Lower leg skin (tissue), 2 donors: ENCODE data around the genes MPP2 and ASB16.

DNA sequence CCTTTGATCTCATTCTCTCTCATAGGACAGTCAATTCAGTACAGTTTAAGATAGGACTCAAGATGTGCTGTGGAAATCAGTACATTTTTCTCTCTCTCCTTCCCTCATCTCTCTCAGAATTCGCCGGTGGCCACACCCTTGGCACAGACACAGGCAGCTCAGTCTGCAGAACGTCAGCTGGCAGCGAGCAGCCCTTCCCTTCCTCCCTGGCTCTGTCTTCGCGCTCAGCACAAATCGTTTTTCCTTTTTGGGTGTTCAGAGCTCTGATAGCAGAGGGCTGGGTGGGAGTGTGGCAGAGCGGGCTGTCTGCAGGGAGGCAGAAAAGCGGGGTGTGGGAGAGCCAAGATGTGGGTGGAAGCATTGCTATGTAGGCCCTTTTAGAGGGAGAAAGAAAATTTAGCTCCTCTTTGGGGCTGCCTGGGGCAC, 18.7 kb downstream of the ARL4D start:
- PRO-cap = bidirectional peak, plus-strand start at position 168 of the sequence, minus-strand start outside the sequence
- RAMPAGE, long total RNA, 2 experiments = no peak in any of the 2 experiments

DNA sequence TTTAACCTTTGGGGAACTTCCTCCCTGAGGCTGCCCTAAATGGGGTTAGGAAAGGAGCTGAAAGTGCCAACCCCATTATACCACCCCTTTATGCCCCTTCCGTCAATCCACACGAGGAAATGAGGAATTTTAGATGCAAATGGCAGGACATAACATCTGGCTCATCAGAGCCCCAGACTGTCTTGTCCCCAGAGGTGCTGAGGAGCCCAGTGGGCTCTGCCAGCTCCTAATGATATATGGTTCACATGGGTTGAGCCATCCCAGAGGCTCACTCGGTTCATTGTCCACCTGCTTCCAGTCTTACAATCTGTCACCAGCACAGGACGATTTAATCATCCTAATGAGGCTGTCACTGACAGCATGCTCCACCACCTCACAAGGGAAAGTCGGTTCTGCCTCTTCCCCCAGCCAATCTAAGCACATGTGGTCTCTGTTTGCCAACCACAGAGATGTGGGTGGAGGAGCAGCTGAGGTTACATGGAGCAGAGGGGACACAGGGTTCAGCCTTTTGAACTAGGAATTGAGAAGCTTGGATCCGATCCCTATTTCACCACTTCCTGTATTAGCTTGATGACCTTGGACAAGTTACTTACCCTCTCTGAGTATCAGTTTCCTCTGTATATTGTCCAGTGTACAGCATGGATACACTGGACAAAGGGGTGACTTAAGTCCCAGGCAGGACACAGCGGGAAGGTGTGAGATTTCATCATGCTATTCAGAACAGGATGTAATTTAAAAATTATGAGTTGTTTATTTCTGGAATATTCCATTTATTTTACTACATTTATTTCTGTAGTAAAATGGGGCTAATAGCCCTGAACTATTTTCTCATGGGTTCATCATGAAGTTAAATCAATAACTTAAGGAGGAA, 27.0 kb upstream of the DHX8 start:
- PRO-cap = no peak
- RAMPAGE, long total RNA, 2 experiments = no peak in any of the 2 experiments

DNA sequence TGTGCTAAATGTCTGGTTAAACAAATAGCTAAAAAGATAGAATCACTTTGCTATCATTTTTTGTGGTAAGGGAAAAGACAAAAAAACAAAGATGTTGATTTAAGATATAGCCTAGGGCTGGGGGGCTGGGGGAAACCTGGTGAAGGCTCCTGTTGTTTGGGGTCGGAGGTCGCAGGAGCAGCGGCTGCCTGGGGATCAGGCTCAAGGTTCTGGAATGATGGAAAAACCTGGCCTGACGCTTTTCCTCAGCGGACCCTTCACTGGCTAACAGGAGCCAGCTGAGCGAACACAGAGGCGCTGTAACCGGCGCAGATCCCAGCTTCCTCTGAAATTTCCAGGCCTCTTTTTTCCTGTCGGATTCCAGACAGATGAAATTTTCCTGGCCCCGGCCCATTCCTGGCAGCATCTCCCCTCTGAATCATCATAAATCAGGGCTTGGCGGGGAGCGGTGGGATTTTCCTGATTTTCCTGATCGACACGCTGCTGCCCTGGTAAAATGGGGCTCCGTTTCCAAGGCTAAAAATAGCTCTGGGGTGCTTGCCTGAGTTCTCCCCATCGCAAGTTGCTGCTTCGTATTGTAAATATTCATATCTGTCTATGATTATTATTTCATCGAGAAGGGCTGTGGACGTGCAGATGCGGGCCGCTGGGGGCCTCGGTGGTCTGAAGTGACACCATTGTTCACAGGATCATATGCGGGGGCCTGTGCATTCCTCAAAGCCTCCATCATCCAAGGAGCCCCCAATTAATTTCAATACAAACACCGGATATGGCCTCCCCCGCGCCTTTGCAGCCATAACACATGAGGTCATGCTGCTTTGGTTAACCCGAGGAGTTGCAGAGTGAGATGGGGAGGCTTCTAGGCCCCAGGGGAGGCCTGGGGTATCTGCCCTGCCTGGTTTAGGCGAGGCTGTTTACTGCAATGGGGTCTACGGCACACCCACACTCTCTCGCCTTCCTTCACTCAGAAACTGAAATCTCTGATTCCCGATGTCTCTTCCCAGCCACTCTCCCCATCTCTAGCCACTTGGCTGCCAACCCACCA, 45.8 kb upstream of the ETV4 start:
- PRO-cap = bidirectional peak, plus-strand start at position 453 of the sequence, minus-strand start at position 327 of the sequence
- RAMPAGE, long total RNA, 2 experiments = no peak in any of the 2 experiments

GRCh38 chr17:43645533-43646718, 15.8 kb downstream of the MEOX1 start:
- PRO-cap = unidirectional peak, plus-strand start at chr17:43645844; bidirectional peak, plus-strand start at chr17:43646202, minus-strand start at chr17:43646157; bidirectional peak, plus-strand start at chr17:43646414, minus-strand start at chr17:43646438
- RAMPAGE, long total RNA, 2 experiments = no peak in any of the 2 experiments

- PRO-cap = no peak
- RAMPAGE, long total RNA, 2 experiments = no peak in any of the 2 experiments
These were observed 2.0 kb downstream of the MEOX1 start for GRCh38 chr17:43659599-43660163.

DNA sequence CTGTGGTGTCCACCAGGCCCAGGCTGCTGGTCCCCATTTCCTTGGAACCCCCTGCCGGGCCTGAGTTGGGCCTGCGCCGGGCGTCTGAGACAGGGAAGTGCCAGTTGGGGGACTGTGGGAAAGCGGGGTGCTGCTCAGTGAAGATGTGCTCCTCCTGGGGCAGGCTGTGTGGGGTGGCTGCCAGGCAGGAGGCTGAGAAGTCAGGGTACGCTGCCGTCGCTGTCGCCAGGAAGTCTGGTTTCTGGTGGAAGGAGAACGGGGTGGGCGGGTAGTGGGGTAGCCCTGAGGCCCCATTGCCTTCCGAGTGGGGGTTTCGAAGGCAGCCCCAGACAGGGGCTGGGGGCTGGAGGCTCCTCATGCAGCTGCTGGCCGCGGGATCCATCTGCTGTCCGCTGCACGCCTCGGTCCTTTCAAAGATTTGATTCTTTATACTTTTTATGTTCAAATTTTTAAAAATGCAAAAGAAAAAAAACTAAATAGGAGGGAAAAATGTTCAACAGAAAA, 517 bp downstream of the MEOX1 start:
- PRO-cap = no peak
- RAMPAGE, long total RNA, 2 experiments = start-site peak on the minus strand in 1 of 2 experiments, centred at position 175 of the sequence, 10 reads per replicate

DNA sequence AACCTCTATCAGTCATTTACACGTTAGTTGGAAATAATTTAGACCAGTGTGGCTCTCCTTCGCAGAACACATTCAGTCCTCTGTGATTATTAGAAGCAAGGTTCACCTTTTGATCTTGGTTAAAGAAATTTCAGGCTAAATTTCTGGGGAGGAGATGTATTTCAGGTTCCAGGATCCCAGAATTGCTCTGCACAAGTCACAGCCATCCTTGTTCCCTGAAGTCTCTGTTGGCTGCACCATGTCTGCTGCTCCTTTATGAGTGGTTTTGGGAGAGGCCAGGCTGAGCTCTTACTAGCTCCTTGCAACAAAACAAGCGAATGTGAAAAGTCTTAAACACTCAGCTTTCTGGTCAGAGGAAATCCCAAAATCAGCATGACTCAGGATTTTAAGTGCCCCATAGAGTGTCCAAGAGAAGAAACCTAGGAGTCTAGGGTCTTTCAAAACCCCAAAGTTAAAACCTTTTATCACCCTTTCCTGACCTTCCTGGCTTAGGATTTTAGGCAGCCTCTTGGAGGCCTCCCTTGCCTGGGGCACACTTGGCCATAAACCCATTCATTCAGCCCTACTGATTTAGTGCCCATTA, 37.1 kb downstream of the SOST start:
- PRO-cap = no peak
- RAMPAGE, long total RNA, 2 experiments = no peak in any of the 2 experiments

- PRO-cap = unidirectional peak, plus-strand start at chr17:43842882
- RAMPAGE, long total RNA, 2 experiments = no peak in any of the 2 experiments
These were observed 4.3 kb upstream of the CD300LG start for GRCh38 chr17:43842583-43843250.

DNA sequence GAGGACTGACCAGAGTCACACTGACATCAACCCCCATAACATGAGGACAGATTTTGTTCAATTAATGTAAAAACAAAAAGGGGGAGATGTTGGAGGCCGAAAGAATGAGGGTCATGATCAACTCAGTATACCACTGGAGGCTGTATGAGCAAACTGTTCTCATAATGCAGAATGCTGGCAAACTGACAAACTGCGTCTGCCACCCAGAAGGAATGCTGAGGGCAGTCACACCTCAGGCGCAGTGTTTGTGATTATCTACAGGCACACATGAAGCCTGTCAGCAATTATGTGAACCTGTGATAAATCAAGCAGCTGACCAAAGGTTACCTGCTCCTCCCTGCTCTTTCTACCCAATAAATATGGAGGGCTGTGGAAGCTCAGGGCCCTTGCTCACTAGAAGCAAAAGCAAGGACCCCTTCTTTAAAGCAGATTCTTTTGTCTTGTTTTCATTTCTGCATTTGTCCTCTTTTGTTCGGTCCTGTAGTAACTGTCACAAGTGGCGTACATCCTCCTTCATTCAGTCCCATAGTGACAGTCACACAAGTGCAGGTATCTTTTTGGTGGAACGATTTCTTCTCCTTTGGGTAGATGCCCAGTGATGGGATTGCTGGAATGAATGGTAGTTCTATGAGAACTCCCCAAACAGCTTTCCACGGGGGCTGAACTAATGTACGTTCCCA, 27.4 kb downstream of the CD300LG start:
- PRO-cap = no peak
- RAMPAGE, long total RNA, 2 experiments = no peak in any of the 2 experiments

- PRO-cap = unidirectional peak, plus-strand start at chr17:43906780
- RAMPAGE, long total RNA, 2 experiments = no peak in any of the 2 experiments
These were observed 850 bp downstream of the MPP2 start for GRCh38 chr17:43906065-43907307.

DNA sequence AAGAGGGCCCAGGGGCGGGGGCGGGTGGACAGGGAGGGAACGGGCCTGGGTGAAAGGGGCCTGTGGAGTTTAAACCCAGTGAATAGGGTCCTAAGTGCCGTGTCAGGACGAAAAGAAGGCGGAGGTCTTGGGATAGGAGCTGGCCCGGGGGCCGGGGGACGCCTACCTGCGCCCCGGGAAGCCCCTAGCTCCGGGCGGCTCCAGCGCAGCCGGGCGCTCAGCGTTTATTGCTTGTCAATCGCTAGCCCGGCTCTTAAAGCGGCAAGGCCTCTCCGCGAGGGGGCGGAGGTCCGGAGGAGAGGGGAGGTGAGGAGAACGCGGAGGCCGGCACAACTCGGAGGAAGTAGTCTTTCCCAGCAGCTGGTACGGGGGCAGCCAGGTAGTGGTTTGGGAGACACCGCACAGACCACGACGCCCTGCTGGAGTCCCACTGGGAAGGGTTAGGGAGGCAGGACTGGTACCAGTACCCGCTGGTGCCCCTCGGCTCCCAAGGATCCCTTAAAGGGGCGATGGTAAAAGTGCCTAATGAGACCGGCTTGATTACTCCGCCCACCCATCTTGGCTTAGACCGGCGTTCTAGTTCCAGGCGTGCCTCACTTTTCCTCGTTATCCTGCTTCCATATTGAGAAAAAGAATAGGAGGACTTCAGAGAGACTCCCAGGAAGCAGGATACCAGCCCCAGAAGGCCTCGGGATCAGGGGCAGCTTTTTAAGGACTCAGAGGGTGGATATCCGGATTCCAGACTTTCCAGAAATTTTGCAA, at the start of gene MPP2:
Gene MPP2, minus strand, starts transcription at position 229 of the 762 bp plus-strand sequence.
- PRO-cap = unidirectional peak, minus-strand start at position 229 of the sequence; unidirectional peak, minus-strand start at position 255 of the sequence; unidirectional peak, minus-strand start at position 432 of the sequence
- RAMPAGE, long total RNA, 2 experiments = no peak in any of the 2 experiments

GRCh38 chr17:43937524-43937849, 4.8 kb downstream of the PPY start:
- PRO-cap = no peak
- RAMPAGE, long total RNA, 2 experiments = no peak in any of the 2 experiments

- PRO-cap = bidirectional peak, plus-strand start at chr17:44006754, minus-strand start at chr17:44006690; bidirectional peak, plus-strand start at chr17:44007085, minus-strand start at chr17:44006922
- RAMPAGE, long total RNA, 2 experiments = no peak in any of the 2 experiments
These were observed 2.0 kb downstream of the NAGS start for GRCh38 chr17:44006263-44006948.

GRCh38 chr17:44010628-44011562, 3.9 kb downstream of the TMEM101 start:
- PRO-cap = no peak
- RAMPAGE, long total RNA, 2 experiments = no peak in any of the 2 experiments

DNA sequence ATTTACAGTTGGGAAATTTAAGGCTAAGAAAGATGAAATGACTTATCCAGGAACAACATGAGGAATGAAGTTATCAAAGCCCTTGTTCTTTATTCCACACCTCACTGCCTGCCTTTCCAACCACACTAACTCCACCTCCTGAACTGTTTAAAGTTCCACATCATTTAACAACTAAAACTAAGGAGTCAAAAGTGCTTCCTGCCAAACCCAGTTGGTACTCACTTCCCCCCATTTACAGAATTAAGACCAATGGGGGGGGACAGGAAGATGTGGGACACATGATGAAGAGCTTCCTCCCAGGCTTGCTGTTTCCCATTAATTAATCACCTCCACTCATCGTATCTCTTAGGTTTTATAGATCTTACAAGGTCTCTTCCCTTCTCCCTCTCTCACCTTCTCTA, 19.1 kb upstream of the TMEM101 start:
- PRO-cap = no peak
- RAMPAGE, long total RNA, 2 experiments = no peak in any of the 2 experiments

GRCh38 chr17:44065514-44065907, 960 bp downstream of the LSM12 start:
- PRO-cap = no peak
- RAMPAGE, long total RNA, 2 experiments = no peak in any of the 2 experiments

- PRO-cap = no peak
- RAMPAGE, long total RNA, 2 experiments = no peak in any of the 2 experiments
These were observed 16.4 kb downstream of the G6PC3 start for GRCh38 chr17:44086770-44087426.

GRCh38 chr17:44115458-44116092, 7.9 kb downstream of the HDAC5 start:
- PRO-cap = no peak
- RAMPAGE, long total RNA, 2 experiments = no peak in any of the 2 experiments

DNA sequence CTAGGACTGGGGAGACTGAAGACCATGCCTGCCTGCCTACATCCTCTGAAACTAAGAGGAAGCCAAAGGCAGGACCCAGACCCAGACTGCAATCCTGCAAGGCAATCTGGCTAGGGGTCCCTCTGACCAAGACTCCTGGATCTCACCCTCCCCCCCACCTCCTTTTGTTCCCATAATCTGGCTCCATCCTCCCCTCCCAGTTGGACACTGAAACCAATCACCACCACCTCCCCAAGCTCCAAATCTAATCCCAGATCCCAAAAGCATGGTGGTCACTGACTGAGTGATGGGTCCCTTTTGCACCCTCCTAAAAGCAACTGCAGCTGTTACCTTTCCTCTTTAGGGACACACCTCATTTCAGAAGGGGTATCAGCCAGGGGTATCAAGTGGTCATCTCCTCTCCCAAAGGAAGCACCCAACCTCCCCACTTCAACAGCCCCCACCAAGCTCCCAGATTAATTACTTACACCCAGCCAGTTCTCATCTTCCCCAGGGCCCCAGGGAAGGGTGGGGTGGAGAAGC, 1.2 kb downstream of the HDAC5 start:
- PRO-cap = no peak
- RAMPAGE, long total RNA, 2 experiments = no peak in any of the 2 experiments

DNA sequence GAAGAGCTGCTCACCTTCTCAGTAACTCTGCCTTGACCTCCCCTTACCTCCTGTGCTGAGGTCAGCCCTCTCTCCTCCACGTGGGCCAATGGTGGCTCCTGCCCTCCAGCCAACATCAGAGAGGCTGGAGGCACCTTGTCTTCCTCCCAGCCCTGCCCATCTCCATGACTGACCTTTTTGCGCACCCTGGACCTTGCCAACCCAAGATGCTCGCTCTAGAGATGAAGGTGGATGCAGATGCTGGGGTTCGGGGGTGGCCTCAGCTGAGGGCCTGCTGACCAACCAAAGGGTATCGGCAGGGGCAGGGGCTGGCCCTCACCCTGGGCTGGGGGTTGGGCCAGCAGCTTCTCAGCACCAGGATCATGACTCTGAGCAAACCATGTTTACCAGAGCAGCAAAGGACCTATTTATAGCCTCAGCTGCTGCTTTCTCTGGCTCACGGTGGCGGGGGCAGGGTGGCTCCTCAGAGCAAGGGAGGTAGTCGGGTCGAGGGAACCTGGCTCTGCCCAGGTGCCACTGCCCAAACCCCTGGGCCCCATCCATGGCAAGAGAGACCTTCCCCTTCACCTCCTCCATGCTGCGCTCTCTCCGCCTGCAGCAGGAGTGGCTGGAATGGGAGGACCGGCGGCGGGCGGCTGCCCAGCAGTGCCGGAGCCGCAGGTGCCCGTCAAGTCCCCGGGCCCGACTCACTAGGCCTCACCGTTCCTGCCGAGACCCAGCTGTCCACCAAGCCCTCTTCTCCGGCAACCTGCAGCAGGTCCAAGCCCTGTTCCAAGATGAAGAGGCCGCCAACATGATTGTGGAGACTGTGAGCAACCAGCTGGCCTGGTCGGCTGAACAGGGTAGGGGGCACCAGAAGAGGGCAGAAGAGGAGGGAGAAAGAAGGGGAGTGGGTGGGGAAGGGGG, at the start of gene ASB16:
Gene ASB16, plus strand, starts transcription at position 456 of the 906 bp plus-strand sequence.
- PRO-cap = no peak
- RAMPAGE, long total RNA, 2 experiments = no peak in any of the 2 experiments